Natural killer cell (primary cell): ENCODE results near the gene ADAMTS20.

GRCh38 chr12:34030330-34031104, 8.2 kb downstream of the ALG10 start:
- PRO-cap = no peak

GRCh38 chr12:38124343-38124826, 192.2 kb upstream of the ALG10B start:
- PRO-cap = no peak

- PRO-cap = no peak
Measured at GRCh38 chr12:38324904-38325437, 8.4 kb downstream of the ALG10B start.

DNA sequence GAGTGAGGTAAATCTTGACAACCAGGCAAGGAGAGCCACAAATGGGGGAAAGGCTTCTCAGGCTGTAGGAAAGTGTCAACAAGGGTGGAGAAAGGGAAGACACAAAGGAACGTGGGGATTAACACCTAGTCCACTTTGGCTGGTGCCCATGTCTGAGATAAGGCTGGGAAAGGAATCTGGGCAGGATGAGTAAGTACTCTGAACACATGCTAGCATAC, 13.4 kb downstream of the CPNE8 start:
- PRO-cap = no peak

DNA sequence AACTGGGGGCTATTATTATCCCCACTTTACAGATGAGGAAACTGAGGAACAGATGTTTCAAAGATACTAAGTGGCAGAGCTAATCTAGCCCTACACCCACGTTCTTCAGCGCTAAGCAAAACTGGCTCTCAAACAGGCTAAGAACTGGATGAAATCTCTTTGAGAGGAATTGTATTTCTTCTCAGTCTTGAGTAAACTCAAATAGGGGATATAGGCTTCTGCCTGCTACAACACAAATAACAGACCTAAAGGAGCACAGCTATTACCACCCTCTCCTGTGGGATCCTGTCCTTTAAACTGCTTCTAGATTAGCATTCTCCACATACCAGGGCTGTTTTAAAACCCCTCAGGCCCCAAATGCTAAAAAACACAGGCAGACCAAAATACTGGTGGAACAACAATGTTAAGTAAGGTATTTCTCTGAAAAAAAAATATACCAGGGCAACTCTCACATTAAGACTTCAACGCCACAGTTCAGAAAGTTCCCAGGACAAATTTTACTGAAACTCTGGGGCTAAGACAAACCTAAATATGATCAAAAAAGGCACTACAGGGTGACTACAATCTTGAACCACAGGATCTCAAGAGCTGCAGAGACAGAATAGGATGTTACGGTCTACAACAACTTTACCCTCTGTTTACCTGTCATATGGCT, 7.4 kb downstream of the CPNE8 start:
- PRO-cap = no peak

GRCh38 chr12:39406556-39407430, 36.1 kb downstream of the KIF21A start:
- PRO-cap = no peak

- PRO-cap = no peak
Measured at GRCh38 chr12:39441761-39442265, 1.1 kb downstream of the KIF21A start.

- PRO-cap = no peak
Measured at GRCh38 chr12:39443928-39444219, 954 bp upstream of the KIF21A start.

DNA sequence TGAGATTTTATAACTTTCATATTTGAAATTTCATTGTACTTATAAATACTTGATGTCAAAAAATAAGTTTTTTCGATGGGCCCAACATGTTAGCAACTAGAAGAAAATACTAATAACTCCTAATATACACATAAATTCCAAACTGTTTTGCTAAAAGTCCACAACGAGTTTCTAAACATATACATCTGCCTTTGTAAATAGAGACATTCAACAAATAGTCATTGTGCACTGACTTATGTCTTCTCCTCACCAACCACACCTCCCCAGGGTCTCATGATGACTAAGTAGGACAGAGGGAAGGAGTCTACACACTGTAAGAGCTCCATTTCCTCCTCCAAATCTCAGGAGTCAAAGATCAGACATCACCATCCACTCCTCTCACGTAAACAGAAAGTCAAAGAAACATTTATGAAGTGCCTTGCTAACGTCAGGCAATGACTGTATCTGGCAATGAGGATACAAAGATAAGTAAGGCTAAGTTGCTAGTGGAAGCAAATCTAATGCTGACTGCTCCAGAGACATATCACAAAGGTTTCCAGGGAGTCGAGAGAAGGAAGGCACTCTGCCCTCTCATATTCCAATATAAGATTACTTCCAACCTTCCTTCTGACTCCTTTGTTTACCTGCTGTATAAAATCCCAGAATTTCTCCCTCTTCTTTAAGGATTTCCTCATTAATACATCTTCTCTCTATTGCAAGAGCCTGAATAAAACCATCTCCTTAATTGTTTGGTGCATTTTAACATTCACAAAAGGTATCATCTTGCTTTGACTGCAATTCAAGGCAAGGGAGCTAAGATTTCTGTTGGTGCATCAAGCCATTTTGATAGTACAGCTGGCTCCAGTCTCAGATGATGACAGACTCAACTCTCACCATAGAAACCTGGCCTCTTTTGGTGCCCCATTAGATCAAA, 88.8 kb downstream of the SLC2A13 start:
- PRO-cap = no peak

DNA sequence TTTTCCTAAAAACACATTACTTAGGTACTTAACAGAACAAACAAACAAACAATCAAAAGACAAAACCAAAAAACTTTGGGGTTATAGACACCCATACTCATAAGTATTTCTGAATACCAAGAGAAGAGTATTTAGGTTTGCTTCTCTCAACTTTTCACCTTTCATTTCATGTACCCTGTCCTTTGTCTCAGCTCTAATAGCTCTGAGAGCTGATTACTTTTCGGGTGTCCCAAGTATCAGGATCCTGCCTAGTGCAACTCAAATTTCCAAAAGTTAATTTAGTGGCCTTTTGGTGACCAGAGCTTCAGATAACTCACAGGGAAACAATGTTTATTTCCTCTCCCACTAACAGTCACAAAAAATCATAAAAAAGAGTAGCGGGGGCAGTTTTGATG, 826 bp upstream of the LRRK2 start:
- PRO-cap = no peak

DNA sequence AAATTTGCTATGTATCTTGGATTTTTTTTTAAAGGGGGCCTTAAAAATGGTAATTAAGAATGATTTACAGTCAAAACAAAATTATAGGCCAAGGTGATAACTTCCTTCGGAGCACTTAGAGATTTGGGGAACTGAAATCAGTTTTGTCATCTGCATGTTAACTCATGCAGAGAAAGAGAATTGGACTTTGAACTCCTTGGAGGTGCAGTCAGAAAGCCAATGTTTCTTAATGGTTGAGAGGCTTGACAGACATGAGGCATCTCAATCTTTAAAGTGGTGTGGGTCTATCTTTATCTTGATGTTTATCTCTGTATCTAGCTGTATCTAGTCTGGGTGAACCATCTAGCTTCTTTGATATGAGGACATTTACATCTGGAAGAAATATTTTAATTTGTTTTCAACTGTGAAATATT, 1.5 kb downstream of the LRRK2 start:
- PRO-cap = no peak

GRCh38 chr12:42024141-42024491, 120.6 kb downstream of the GXYLT1 start:
- PRO-cap = no peak

GRCh38 chr12:42083571-42084281, 60.9 kb downstream of the GXYLT1 start:
- PRO-cap = no peak

- PRO-cap = no peak
Measured at GRCh38 chr12:42086198-42086622, 58.5 kb downstream of the GXYLT1 start.

GRCh38 chr12:42177403-42178592, 33.1 kb upstream of the GXYLT1 start:
- PRO-cap = no peak

- PRO-cap = no peak
Measured at GRCh38 chr12:42234986-42235351, 3.1 kb downstream of the YAF2 start.

DNA sequence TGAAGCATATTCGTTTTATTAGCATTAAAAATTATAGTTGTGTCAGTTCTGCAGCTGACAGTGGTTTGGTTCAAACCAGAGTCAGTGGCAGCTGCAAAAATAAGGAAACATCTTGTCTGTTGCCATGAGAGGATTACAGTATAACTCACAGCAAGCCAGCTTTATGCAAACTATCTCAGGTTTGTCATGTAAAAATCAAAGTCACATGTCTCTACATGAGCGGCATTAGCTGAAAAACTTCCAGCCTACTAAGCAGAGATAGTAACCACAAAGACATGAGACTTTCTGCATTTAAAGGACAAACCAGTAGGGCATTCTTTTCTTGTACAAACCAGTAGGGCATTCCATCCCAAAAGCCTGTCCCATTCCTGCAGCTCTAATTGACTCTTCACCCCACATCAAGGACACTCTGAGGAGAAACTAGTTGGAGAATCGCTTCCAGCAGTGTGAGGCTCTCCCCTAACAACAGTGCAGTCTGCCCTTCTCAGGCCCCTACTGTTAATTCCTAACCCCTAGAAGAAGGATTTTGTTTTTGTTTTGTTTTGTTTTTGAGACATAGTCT, 279.7 kb downstream of the ADAMTS20 start:
- PRO-cap = no peak

DNA sequence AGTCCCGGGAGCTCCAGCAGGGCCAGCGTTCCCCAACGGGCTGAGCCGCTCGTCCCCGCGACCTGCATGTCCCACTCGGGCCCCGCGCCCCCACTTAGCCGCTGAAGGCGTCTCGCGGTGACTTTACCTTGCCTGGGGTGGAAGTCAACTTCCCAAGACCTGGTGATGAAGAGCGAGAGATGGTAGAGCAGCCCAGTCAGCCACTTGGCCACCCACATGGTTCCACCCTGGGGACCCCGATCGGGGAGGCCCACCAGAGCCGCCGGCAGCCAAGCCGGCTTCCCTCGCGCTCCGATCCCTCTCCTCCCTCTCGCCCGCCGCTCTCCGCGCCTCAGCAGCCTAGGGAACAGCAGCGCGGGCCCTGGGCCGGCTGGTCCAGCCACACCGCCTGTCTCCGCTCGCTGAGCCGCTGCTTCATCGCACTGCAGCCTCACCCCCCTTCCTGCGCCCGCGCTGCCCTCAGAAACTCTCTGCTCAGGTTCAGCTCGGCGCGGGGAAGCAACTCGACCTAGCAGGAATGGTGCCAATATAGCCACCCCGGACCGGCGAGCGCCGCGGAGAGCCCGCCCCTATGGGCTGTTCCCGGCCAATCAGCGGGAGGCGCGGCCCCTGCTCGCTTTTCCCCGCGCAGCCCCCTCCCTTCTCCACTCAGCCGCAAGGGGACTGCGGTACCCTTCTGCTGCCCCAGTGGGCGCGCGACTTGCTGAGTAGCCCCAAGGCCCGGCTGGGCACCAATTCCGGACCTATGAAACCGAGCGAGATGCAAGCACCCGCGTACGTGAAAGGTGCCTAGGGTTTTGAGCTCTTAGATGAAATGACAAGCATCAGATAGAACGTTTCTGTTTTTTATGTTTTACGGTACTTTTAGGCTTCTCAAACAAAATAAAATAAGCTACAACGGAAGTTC, at the start of gene ADAMTS20:
TSS of gene ADAMTS20 (minus strand) at position 500 of the 907 bp plus-strand sequence.
- PRO-cap = no peak

- PRO-cap = no peak
Measured at GRCh38 chr12:43836684-43837015, 769 bp downstream of the TMEM117 start.

DNA sequence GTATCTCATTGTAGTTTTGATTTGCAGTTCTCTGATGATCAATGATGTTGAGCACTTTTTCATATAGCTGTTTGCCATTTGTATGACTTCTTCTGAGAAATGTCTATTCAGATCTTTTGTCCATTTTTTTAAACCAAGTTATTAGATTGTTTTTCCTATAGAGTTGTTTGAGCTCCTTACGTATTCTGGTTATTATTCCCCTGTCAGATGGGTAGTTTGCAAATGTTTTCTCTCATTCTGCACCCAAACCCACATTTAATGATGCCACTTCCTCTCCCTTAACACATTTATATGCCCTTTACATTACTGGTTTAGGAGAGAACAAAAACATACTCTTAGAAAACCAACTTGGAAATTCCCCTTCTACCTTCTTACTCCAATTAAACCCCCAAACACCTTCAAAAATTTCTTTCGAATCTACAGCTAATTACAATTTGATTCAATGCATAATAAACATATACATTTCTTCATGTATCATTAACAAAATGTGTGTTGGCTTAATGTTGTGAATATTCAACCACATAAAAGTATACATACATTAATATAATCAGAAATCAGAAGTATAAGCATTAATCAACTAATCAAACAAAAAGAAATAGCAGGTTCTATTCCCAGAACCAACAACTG, 48.0 kb downstream of the NELL2 start:
- PRO-cap = no peak